Neural cell (in vitro differentiated cells): ENCODE measurements around the genes SGMS1, MBL2 and ZWINT.

DNA sequence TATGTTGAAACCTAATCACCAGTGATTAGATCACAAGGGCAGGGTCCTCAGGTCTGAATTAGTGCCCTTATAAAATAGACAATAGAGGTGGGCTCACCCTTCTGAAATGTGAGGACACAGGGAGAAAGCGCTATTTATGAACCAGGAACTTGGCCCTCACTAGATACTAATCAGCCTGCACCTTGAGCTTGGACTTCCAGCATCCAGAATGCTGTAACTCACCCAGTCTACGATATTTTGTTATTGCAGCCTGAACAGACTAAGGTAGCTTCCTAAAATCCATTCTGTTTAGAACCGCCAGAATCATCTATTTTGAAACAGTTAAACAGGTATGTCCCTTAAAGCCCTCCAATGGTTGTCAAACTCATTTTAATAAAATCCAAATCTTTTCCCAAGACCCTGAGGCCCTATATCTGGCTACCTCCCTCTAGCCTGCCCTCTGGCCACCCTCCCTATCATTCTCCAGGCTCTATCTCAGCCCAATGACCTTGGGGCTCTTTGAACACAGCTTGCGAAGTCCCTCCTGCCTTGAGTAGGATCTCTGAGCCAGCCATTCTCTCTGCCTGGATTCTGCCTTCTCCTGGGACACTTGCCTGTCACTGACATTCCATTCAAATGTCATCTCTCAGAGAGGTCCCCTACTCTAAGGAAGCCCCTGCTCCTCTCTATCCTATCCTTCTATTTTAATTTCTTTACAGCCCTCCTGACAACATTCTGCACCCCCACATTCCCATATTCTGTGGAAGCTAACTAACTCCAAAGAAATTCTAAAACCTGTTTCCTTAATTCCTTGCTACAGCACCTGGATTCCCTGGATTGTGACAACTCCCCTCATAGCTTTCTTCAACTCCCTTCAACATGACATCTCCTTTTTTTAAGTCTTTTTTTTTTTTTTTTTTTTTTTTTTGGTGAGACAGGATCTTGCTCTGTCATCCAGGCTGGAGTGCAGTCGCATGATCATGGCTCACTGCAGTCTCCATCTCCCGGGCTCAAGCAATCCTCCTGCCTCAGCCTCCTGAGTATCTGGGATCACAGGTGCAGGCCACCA is 80.7 kb upstream of the ASAH2 start:
- RAMPAGE, long total RNA: no peak

DNA sequence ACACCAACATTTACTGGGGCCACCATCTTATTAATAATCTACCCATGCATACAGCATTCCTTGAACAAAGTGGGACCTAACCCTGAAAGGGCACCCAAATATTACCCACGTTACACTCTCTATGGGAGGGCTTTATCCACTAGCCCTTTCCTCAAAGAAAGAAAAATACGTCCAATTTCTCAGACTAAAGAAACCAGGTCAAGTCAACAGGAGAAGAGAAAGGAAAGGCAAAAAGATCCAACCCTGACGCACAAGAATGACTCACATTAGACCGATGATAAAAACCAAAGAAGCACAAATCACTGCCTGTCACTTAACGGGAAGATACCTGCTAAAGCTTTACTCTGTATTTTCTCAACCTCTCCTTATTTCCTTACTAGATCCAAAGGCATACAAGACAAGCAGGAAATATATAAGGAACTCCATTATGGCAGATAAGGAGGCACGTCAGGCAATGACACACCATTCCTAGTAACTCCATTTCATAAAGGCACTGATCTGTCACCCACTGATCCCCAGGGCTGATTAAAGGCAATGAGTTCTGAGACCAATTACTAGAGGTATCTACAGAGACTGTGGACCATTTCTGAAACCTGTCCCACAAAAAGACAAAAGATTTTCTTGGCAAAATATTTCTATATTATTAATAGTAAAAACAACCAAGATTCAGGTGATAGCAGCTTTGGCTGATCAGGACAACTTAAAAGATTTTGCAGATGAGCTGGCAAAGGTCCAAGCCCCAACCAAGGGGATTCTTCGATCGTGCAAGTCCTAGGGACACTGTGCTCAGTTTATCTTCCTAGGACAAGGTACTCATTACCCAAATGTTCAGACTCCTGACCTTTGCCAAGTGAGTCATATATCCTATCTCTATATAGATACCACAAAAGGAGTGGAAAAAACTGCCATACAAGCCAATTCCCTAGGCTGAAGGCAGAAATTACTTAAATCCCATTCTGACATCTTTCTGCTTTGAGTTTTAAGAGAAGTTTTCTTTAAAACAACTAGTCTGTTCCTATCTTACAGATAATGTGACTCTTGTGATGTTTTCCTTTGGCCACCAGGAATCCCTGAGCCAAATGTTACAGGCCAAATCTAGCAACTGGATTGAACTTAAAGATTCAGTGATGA is 142.2 kb upstream of the ASAH2 start:
- RAMPAGE, long total RNA: no peak

DNA sequence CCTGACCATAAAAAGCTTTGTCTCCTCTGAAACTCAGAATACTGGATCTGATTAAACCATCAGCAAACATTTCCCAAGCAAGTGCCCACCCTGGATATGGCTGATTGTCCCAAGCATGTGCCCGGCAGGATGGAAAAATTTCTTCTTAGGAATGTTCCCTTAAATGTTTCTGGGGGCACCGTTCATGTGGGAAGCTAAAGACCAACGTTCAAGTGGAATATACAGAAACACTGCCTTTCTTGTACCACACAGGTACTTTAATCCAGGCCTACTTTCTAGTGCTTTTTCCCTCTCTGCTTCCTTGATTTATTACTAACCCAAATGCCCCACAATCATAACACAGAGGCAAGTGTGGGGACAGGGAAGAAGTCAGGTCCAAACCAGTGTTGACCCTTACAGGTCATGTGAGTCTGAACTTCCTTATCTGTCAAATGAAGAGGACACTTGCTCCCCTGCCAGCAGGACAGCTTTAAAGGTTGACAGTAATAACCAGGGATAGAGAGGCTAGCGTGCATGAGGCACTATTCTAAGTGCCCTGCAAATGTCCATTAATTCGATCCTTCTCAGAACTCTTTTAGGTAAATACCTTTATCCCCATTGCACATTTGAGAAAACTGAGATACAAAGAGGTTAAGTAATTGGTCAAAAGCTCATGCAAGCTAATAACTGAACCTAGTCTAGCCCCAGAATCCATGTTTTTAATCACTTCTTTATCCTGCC is 41.1 kb downstream of the SGMS1 start:
- RAMPAGE, long total RNA: no peak

DNA sequence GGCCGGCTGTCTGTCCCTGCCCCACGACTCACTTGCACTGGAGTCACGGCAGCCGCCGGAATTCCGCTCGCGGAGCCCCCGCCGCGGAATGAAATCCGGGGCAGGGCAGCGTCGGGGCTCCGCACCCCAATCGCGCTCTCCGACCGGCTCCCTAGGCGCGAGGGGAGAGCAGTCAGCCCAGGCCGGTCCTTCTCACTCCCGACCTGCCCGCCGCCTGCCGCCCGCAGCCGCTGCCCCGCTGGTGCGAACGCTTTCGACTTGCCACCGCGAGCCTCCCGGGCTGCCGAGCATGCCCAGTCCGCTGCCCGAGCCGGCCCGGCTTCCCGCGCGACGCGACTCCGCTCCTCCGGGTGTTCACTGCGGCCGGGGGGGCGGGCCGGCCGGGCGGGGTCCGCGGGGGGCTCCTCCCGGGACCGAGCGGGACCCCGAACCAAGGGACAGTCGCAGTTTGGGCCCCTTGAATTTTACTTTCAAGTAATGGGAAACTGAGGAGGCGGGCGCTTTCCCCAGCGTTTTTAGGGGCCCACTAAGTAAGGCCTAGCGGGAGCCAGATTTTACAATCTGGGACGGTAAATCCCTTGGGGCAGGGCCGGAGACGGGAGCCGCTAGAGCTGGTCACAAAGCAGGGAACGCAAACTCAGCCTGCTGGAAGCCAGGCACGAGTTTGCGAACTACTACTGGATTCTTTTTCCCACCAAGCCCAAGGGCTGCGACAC is at the start of gene SGMS1:
TSS of gene SGMS1 (minus strand) at position 282 of the 716 bp plus-strand sequence.
- RAMPAGE, long total RNA: start-site peak on the minus strand centred at position 257 of the sequence, 65 bp wide, 392 and 381 reads in 2 replicates

DNA sequence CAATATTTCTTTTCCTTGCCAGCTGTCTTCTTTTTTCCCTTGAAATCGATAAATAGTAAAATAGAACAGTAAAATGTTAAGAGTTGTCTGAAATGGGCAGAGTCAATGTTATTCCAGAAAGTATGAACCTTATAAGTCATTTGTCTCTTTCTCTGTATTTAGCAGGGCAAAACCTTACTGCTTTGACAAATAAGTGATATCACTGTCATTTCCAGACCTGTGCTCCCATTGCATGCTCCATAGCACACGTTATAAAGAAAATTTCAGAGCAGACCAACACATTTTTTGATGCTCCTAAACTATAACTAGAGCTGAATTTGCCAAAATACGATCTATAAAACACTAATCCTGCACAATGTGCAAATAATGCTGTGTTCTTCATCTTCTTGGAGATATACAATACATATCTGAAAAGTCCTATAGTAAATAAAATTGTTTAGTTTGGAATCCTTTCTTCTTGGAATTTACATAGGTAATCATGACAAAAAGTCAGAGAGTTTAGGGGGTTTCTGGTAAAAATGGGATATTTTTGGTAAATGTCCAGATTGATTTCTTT is 1.1 kb downstream of the A1CF start:
- RAMPAGE, long total RNA: no peak

DNA sequence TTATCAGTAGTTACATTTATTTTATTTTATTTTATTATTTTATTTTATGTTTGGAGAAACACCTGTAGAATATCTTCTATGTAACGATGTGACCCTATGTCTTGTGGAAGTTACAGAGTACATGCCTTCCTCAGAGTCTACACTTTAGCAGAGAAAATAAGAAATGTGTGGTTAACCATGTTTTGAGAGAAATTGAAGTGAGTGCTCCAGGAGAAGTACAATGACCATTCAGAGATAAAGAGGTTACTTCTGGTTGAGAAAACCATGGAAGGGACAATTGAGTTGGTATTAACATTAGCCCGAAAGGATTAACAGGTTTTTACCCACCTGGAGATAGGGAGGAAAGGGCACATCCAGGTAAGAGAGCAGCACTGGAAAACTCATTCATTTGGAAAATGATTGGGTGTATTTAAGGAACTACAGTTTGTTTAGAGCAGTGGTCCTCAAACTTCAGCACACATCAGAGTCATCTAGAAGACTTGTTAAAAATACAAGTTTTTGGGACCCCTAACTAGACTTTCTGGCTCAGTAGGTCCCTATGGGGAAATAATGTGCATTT is 191.3 kb downstream of the PRKG1 start:
- RAMPAGE, long total RNA: no peak

- RAMPAGE, long total RNA: no peak
These were observed 183.0 kb downstream of the CSTF2T start for GRCh38 chr10:51516173-51516930.

GRCh38 chr10:51700417-51700793 is 1.0 kb upstream of the CSTF2T start:
- RAMPAGE, long total RNA: no peak

- RAMPAGE, long total RNA: no peak
These were observed 275.1 kb upstream of the DKK1 start for GRCh38 chr10:52039030-52039352.

GRCh38 chr10:52318925-52319303 is 4.8 kb downstream of the DKK1 start:
- RAMPAGE, long total RNA: no peak

DNA sequence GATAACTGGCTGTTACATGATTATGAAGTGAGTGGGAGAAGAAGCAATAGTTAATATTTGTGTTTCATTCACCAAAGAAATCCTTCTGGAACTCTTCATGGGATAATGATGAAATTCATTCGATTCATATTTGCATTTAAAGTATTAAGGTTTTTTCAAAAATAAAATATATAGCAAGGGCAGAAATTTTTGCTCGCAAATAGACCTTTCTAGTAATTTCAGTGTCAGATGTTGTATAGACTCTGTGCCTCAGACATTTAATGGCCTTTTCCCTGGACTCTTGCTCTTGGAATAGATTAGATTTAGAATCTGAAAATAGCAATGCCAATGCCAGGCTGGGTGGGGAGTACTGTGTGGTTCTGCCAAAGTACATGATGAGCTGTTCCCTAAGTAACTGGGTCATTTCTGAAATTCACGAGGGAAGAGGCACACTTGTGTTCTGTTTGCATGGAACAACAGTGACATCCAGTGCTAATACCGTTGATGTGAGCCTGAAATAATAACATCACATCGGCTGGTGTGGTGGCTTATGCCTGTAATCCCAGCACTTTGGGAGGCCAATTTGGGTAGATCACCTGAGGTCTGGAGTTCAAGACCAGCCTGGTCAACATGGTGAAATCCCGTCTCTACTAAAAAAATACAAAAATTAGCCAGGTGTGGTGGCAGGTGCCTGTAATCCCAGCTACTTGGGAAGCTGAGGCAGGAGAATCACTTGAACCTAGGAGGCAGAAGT is 119.1 kb downstream of the MBL2 start:
- RAMPAGE, long total RNA: no peak

DNA sequence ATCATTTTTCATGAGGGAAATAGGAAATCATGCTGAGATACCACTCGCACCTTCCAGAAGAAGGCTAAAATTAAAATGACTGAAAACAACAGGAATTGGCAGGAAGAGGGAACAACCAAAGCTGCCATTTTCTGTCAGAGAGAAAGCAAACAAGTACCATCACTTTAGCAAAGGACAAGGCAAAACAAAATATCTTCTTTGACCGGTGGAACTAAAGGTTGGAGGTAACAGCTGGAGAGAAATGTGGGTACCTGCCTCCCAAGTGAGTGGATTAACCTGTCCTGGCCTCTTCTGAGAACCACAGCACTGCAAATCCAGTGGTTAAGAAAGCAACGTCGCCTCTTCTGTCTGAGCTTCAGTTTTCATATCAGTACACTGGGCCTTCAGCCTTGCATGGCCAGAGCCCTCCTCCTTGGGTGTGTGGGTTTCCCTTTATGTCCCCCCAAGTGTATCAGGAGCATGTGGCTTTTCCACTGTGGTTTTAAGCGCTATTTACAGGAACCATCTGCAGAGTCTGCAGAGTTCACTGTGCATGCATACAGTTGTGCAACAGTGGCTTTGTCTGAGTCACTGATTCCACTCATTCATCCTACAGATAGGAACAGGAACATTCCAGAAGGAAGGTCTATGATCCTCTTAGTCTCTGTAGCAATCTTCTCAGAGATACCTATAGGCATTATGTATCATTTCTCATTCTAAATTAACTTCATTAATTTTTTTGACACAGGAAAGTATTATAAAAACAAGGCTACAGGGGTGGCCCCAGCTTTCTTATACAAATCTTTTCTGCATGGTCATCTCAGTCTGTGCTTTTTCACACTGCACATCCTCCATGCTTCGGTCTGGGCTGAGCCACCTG is 17.3 kb downstream of the MBL2 start:
- RAMPAGE, long total RNA: no peak

DNA sequence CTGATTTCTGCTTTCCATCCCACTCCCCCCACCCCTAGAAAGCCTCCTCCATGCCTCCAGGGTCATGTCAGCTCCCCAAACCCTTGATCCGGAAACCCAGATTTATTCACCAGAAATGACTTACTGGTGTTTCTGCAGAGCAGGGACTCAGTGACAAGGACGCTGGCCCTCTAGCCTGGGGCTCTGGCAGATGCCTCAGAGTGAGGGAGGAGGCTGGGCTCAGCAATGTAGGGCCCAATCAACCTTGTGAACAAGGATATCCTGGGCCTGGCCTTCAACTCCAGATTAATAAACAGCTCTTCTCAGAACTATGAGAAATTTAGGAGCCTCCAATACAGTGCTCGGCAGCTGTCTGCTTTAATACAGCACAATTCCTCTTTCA is at the start of gene MBL2:
TSS of gene MBL2 (minus strand) at position 172 of the 382 bp plus-strand sequence.
- RAMPAGE, long total RNA: no peak

DNA sequence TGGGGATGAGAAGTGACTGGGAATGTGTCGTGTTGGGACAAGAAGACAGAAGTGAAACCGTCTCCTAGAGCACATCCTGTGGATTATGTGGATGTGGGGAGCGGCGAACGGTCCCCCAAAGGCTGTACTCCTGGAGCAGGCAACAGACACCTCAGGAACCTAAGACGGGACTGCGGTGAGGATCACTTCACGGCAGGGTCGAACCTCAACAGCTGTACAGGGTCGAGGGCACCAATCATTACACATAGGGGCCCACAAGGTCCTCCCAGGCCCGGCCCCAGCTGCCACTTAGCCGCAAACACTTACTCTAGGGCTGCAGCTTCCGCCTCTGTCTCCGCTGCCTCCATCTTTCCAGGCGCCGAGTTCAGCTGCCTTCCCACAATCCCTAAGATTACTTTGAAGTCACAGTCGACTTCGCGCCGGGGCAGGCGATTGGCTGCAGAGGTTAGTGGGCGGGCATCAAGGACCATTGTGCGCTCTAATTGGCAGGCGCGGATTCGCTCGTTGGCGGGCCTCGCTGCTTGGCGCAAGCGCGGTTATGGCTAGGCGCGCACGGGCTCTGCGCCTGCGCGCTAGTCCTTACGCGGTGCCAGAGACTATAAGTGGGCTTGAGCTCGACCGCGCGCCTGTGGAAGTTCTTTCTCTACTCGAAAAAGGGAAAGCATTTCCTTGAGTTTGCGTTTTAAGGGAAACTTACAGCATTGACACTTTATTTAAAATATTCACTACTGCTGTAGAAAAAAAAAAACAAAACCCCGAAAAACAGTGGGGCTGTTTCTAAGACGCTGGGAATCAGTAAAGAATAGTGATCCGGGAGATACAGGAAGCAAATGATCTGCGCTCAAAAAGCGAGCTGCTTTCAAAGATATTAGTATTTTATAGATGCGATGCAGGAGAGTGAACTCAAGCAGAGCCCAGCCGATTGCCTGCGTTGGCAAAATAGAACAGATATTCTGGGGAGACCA is at the start of gene ZWINT:
TSS of gene ZWINT (minus strand) at position 370 of the 965 bp plus-strand sequence.
- RAMPAGE, long total RNA: start-site peak on the minus strand centred at position 369 of the sequence, 36 bp wide, 67 and 91 reads in 2 replicates

DNA sequence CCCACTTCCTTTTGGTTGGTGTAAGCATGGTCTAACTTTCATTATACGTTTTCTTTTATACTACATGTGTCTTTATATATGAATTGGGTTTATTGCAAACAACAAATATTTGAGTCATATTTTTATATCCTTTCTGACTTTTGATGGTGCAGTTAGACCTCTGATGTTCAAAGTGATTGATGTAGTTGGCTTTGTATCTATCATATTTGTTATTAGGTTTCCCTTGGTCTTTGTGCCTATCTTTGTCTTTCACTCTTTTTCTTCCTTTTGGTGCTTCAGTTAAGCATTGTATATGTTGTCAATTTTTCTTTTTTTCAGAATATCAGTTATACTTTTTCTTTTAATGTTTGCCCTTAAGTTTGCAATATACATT is 705.8 kb upstream of the ZWINT start:
- RAMPAGE, long total RNA: no peak

DNA sequence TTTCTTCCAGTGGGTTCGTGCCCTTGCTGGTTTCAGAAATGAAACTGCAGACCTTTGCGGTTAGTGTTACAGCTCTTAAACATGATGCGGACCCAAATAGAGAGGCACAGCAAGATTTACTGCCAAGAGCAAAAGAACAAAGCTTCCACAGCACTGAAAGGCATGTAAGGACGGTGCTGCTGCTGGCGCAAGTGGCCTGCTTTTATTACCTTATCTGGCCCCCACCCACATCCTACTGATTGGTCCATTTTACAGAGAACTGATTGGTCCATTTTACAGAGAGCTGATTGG is 931.3 kb downstream of the IPMK start:
- RAMPAGE, long total RNA: no peak

DNA sequence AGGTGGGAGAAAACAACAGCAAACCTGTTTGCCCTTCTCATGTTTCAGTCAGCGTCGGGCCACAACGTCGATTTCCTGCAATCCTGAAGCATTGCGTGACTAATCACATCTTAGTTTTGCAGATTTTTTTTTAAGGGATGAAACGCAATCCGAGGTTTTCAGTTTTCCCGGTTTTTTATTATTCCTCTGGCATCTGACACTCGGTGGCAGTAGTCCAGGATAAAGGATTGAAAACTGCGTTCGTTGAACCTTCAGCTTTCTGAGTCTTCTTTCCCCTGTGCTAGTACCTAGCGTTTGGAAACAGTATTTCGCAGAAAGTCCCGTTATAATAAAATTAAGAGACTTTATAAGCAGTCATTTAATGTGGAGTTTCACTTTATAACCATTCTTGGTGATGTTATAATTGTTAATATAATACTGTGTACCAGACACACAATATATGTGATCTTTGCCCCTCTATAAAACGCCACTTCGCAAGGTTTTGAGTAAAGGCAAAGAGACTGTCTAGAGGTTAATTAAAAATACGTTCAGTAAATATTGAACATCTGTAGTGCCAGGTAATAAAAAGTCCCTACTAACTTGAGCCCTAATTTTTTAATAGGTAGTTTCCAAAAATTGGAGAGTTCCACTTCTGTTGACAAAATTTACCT is 806 bp downstream of the CISD1 start:
- RAMPAGE, long total RNA: no peak

DNA sequence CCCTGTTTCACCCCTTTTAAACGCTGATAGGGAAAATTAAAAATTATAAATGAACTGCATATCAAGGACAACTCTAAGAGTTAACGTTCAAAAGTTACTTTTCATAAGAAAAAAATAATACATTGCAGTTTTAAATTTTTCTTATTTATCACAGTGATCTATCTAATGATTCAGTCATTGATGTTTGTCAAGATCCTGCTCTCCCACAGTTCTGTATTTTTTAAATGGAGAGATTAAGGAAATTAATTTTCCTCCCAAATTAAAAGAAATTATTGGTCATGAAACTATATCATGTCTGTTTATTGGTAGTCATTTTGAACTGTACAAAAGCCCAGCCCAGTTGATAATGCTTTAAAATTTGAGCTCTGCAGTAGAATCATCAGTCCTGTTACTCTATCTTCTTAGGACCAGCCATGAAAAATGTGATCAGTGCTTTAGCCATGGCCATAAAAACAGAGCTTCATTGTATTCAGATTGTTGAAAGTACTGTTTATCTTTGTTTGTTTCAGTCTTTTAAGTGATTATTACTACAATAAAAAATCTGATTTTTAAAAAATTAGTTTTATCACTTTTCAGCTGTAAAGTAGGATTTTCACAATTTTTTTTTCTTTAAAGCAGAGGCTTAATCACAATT is 13.9 kb upstream of the TFAM start:
- RAMPAGE, long total RNA: no peak

DNA sequence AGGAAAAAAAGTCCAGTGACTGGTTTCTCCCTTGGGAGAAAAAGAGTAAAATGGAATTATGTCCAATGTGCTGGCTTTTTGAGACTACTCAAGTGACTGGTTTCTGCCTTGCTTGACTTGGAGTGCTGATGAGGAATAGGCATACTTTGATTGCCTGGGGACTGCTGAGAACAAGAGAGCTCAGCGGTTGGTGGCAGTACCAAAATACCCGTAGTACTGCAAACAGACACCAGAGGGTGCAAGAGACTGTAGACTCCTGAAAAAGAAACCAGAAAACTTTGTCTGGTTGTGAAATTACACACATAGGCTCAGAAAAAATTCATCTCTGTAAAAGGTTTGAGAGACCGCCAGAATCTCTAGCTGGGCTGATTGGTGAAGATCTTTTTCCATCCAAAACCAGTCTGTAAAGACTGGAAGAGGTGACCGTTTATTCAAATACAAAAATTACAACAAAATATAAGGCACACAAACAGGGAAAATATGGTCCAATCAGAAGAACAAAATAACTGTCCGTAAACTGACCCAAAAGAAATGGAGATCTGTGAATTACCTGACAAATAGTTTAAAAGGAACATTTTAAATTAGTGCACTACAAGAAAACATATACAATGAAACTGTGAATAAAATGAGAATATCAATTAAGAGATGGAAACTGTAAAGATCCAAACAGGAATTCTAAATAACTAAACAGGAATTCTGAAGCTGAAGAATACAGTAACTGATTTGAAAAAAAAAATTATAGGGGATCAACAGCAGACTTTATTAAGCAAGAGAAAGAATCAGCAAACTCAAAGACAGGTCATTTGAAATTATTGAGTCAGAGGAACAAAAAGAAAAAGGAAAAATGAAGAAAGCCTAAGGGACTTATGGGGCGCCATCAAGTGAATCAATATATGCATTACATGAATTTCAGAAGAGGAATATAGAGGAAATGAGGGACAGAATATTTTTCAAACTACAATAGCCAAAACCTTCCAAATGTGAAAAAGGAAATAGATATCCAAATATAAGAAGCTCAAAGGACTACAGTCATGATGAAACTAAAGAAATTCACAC is 18.7 kb downstream of the BICC1 start:
- RAMPAGE, long total RNA: no peak

DNA sequence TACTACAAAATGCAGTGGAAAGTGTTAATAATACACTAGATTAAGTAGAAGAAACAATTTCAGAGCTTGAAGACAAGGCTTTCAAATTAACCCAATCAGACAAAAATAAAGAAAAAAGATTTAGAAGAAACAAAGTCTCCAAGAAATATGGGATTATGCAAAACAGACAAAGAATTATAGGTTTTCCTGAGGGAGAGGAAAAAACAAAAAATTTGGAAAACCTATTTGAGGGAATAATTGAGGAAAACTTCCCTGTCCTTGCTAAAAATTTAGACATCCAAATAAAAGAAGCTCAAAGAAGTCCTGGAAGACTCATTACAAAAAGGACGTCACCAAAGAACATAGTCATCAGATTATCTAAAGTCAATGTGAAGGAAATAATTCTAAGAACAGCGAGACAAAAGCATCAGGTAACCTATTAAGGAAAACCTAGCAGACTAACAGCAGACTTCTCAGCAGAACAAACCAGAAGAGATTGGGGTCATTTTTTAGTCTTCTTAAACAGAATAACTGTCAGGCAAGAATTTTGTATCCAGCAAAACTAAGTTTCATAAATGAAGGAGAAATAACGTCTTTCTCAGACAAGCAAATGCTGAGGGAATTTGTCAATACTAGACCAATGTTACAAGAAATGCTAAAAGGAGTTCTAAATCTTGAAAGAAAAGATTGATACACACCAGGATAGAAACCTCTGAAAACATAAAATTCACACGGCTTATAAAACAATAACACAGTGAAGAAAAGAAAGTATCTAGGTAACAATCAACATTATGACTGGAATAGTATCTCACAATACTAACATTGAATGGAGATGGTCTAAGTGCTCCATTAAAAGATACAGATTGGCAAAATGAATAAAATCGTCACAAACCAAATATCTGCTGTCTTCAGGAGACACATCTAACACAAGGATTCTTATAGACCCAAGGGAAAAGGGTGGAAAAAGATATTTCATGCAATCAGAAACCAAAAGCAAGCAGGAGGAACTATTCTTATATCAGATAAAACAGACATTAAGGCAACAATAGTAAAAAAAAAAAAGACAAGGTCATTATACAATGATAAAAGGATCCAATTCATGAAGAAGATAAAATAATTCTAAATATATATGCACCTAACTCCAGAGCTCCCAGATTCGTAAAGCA is 22.6 kb downstream of the BICC1 start:
- RAMPAGE, long total RNA: no peak